ENCODE measurements around the genes FBXO41, C2orf78 and MOB1A.

DNA sequence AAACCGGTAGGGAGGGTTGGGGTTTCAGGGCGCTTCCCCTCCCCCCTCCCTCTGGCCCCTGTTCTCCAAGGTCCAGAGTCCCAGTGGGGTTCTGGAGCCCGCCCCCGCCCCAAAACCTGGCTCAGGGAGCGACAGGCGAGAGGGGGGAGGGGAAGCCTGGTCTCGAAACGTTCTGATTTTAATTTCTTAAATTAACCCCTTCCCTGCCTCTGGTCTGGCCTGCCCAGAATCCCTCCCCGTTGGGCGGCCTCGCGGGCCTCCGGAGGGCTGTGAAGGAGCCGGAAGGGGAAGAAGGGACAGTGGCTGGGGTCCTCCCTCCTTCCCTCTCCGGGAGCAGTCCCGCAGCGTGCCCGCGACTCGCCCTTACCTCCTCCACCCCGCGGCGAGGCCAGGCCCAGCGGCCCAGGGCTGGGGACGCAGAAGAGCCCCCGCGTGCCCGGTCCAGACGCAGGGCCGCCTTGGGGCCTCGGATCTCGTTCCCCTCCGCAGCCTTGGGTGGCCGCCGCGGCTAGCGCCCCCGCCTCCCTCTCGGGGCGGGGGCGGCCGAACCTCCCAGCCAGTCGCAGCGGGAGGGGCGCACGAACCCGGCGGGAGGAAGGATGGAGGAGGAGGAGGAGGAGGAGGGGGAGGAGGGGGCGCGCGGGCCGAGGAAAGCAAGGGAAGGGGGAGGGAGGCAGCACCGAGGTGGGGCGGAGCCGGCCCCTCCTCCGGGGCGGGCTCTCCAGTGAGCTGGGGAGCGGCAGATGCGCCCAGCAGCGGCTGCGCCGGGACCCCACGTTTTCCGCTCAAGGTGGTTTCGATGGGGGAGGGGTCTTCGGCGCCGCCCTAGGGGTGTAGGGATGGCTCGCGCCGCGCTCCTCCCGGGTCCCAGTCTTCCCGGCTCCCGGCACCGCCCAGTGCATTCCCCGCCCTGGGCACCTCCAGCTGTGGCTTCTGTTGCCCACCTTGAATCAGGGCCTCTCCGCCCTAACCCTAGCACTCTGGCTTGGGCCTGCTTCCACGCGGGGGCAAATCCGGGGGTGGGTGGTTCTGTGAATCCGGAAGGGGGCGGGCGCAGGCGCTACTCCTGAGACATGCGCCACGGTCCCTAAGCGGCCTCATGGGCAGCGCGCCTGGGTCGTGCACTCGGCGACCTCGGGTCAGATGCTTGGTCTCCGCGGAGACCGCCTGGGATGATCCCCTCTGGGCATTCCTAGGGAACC is at the start of gene FBXO41:
Gene FBXO41 (minus strand): TSS at position 686 of the 1,202 bp plus-strand sequence.
- PRO-cap, result bidirectional peak, plus-strand start at position 742 of the sequence, minus-strand start at position 658 of the sequence; unidirectional peak, minus-strand start at position 982 of the sequence

DNA sequence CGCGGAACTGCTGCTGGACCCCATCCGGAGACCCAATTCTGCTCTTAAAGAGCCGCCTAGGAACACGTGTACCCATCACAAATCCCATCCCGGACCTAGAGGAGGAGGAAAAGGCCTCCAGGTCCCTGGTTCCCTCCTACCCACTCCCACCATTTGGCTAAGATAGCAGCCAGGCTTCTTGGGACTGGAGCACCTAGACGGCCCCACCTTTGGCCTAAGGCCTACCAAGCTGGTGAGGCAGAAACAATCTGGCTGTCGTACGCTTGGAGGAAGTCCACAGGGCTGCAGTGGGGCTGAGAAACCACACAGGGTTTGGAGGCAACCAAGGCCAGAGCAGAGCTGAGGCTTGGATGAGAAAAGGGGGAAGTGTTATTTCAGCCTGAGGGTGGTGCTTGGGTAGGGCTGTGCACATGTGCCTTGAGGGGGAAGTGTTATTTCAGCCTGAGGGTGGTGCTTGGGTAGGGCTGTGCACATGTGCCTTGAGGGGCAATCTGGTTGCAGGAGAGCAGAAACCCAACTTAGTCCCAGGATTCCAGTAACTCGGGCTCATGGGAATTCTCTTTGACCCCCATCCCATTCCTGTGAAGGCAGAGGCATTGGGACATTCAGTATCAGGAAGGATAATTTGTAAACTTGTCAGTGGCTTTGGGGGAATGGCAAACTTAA is 850 bp upstream of the FBXO41 start:
- PRO-cap, result no peak

DNA sequence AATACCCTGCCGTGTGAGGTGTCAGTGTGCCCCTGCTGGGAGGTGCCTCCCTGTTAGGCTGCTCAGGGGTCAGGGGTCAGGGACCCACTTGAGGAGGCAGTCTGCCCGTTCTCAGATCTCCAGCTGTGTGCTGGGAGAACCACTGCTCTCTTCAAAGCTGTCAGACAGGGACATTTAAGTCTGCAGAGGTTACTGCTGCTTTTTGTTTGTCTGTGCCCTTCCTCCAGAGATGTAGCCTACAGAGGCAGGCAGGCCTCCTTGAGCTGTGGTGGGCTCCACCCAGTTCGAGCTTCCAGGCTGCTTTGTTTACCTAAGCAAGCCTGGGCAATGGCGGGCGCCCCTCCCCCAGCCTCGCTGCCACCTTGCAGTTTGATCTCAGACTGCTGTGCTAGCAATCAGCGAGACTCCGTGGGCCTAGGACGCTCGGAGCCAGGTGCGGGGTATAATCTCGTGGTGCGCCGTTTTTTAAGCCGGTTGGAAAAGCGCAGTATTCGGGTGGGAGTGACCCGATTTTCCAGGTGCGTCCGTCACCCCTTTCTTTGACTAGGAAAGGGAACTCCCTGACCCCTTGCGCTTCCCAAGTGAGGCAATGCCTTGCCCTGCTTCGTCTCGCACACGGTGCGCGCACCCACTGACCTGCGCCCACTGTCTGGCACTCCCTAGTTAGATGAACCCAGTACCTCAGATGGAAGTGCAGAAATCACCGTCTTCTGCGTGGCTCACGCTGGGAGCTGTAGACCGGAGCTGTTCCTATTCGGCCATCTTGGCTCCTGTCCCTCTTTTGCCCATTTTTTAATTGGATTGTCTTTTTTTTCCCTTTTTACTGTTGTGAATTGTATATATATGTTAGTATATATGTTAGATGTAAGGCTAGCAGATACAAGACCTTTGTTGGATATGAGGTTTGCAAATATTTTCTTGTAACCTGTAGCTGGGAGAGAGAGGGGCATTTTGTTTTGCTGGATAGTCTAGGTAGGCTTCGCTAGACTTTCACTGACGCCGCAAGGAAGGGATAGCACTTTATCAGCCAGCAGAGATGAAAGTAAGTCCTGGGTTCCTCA is 100.0 kb downstream of the ALMS1 start:
- PRO-cap, result no peak

- PRO-cap, result bidirectional peak, plus-strand start at chr2:73716616, minus-strand start at chr2:73716472; bidirectional peak, plus-strand start at chr2:73717189, minus-strand start at chr2:73716991
Measured at GRCh38 chr2:73716341-73717436, 20.5 kb downstream of the TPRKB start.

GRCh38 chr2:73783968-73784483 is at the start of gene C2orf78:
Gene C2orf78 (plus strand): TSS chr2:73784183.
- PRO-cap, result no peak

DNA sequence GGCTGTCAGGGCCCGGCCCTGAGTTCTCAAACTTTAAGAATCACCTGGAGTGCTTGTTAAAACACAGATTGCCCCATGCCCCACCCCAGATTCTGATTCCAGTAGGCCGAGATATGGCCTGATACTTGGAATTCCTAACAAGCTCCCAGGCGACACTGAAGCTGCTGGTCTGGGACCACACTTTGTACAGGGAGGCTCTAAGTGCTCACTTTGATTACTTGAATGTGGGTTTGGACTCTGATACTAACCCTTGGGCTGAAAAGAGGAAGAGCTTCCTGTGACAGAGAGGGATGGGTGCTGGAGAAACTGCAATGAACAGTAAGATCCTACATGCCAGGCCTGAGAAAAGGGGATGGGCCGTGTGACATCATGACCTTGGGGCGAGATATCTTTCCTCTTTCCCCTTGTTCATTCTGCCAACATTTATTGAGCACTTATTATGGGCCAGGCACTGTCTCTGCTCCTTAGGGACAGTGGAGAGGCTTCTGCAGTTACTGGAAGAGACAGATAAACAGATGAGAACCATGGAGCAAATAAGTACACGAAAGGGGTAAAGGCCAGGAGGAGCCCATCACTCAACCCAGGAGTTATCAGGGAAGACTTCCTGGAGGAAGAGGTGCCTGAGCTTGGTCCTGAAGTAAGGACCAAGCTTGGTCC is 1.4 kb downstream of the ACTG2 start:
- PRO-cap, result no peak

DNA sequence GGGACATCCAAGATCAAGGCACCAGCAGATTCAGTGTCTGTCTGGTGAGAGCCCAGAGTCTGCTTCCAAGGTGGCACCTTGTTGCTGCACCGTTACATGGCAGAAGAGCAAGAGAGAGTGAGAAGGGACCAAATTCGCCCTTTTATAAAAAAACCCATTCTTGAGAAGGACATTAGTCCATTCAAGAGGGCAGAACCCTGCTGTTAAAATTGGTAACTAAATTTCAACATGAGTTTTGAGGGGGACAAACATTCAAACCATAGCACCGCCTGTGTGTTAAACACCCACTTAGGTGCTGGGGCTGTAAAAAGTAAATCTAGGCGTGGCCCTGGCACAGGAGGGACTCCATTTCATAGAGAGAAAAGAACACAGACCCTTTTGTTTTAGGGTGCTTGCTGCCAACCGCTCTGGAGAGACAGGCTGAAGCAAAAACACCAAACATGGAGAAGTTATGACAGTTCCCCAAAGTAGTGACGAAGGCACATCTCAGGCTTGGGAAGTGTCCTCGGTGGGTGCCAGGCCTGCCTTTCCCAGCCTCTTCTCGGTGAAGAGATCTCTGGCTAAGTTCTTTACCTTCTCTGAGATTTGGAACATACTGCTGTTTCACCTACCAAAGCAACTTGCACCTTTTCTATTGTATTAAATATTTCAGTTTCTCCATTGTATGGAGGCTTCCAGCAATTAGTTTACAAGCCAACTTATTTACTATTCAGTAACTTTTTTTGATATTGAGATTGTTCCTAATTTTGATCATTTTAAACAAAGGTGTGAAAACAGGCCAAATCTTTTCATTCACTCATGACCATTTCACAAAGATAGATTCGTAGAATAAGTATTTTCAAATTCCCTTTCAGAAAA is 5.2 kb downstream of the ACTG2 start:
- PRO-cap, result no peak

DNA sequence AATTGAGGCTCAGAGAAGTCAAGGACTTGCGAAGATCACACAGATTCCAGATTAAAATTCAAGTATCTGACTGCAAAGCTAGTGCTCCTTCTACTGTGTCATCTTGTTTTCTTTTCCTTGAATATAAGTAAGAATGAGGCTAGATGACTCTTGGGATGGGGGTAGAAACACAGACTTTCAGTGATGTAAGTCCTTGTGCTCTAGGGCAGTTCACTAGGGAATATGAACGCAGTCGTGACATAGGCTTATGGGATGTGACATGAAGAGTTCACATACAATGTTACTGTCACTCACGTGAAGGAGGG is 6.9 kb upstream of the DGUOK start:
- PRO-cap, result unidirectional peak, plus-strand start at position 134 of the sequence

DNA sequence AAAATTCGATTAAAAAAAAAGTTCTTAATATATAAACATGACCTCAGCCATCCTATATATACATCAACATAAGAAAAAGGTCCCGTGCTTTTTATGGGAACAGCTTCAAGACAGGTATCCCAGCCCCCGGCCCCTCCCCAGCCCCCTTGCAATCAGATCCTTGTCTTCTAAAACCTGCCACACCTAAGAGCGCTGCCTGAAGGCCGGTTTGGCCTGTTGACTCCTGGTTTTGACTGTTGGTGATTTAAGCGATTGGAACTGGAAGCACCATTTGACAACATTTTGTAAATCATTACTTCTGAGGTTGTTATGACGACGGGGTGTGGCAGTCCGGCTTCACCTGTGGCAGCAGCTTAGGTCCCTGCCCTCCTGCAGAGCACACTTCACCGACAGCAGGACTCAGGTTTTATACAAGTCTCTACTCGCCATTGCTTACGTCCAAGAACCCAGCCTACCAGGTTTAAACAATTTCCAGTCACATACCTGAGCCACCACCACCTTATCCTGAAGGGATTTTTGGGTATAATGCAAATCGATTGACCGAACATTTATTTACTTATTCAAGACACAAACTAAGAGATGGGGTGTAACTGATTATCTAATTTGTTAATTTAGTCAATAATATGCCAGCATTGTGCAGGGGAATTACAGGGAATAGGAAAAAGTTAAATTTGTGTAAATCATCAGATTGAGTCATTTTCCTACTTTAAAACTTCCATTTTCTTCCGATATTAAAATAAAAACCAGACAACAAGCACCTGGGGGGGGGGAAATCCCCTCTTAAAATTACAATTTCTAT is 726 bp upstream of the DGUOK start:
- PRO-cap, result bidirectional peak, plus-strand start at position 428 of the sequence, minus-strand start at position 231 of the sequence

GRCh38 chr2:73985435-73985732 is 674 bp downstream of the TET3 start:
- PRO-cap, result bidirectional peak, plus-strand start at chr2:73985489, minus-strand start at chr2:73985394

DNA sequence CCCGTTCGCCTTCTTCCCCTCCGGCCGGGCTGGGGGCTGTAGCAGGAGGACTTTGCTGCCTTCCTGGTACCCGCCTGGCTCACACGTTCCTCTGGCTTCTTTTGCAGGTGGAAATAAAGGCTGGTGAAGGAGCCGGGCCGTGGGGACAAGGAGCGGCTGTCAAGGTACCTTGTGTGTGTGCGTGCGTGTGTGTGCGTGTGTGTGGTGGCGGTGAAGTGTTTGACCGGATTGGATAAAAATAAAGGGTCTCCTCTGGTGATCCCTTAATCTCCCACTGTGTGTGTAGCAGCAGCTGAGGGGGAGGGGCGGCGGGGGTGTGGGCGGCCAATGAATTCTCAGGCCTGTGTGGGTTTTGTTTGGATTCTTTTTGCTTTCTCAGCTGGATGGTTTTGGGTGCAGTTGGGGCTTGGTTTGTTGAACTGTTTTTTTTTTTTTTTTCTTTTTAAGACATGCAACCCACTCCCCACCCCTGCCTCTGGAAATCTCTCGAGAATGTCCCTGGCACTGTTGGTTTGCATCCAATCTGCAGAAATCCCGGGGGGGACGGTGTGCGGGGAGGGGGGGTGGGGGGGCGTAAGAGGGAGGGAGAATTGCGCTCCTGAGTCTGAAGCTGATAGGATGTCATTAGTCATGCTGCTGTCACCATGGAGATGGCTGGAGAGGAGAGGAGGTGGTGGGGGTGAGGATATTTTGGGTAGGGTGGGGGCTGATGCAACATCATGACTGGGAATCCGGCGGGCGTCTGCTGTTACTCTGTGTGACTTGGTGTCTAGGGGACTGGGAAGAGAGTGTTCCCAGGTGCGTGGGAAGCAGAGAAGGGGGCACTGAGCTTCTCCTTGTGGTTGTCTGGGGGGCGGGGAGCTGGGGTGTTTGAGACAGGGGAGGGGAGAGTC is 18.5 kb downstream of the TET3 start:
- PRO-cap, result no peak

DNA sequence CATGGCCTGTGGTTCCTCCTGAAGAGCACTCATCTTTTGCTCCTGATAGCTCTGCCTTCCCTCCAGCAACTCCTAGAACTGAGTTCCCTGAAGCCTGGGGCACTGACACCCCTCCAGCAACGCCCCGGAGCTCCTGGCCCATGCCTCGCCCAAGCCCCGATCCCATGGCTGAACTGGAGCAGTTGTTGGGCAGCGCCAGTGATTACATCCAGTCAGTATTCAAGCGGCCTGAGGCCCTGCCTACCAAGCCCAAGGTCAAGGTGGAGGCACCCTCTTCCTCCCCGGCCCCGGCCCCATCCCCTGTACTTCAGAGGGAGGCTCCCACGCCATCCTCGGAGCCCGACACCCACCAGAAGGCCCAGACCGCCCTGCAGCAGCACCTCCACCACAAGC is 62.4 kb downstream of the TET3 start:
- PRO-cap, result no peak

- PRO-cap, result no peak
Measured at GRCh38 chr2:74079683-74080258, 67.9 kb downstream of the BOLA3 start.

DNA sequence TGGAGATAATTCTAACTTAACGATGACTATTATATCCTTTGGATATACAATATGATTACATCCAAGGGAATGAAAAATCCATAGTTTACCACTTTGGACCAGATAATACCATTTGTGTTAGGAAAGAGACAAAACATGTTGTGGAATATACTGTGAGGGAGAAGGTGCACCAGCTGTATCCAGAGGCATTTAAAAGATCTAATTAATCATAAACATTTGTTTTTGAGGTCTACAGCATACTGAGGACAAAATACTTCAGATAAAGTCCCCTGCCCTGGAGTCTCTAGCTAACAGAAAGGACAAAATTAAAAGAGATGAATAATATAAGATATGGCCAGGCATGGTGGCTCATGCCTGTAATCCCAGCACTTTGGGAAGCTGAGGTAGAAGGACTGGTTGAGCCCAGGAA is 11.2 kb downstream of the MOB1A start:
- PRO-cap, result no peak

GRCh38 chr2:74177984-74179341 is at the start of gene MOB1A:
Gene MOB1A (minus strand): TSS chr2:74178879.
- PRO-cap, result bidirectional peak, plus-strand start at chr2:74178368, minus-strand start at chr2:74178271; bidirectional peak, plus-strand start at chr2:74179066, minus-strand start at chr2:74178878

GRCh38 chr2:74371359-74372249 is 8.5 kb downstream of the DCTN1 start:
- PRO-cap, result no peak

- PRO-cap, result no peak
Measured at GRCh38 chr2:74387506-74387903, 7.4 kb upstream of the DCTN1 start.

GRCh38 chr2:74416158-74416566 is 5.3 kb downstream of the C2orf81 start:
- PRO-cap, result no peak

GRCh38 chr2:74452349-74452914 is 2.5 kb upstream of the INO80B start:
- PRO-cap, result no peak

DNA sequence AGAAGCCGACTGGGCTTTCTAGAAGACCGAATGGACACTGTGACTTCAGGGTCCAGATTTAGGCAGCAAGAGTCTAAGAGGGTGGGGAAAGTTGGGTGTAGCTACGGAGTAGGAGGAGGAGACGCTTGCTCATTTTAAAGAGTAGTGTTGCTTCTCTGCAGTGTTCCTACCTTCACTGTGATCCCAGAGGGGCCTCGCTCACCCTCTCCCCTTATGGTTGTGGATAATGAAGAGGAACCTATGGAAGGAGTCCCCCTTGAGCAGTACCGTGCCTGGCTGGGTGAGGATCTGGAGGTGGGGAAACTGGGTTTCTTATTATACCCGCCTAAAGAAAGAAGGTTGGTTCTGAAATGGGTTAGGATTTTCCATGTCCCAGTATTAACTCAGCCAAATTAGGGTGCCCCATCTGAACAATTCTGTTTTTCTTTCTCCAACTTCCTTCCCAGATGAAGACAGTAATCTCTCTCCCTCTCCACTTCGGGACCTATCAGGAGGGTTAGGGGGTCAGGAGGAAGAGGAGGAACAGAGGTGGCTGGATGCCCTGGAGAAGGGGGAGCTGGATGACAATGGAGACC is 857 bp downstream of the INO80B start:
- PRO-cap, result no peak

Measured in fallopian tube (tissue), 1 donor.